Colic lymph node (tissue), 1 donor: ENCODE results near the genes H2AC7, H1-3, HMGN4 and ZNF322.

DNA sequence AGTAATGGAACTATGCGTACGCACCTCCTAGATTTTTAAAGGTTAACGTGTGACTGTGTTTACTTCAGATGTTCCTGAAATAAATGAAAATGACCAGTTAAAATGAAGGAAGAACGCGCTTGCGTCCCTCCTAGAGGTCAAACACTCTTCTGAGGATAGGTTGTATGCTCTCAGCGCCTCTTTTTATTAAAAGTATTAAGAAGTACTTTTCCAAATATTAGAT lies 24.6 kb downstream of the H1-1 start:
- PRO-cap, result no peak

- PRO-cap, result no peak
Measured at GRCh38 chr6:26015981-26017213, 1.2 kb downstream of the H1-1 start.

DNA sequence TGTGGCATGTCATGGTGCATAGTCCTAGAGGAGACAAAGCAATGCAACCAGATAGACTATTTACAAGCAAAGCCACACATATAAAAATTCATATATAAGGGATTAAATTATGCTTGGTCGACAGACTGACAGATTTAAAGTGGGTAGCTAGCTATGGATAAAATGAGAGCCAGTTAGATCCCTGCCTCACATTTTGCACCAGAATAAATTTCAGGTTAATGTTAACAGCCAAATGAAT lies 1.1 kb downstream of the H3C2 start:
- PRO-cap, result no peak

GRCh38 chr6:26032163-26032976 lies 471 bp upstream of the H3C2 start:
- PRO-cap, result no peak

GRCh38 chr6:26045118-26045335 lies 157 bp upstream of the H3C3 start:
- PRO-cap, result bidirectional peak, plus-strand start at chr6:26045386, minus-strand start at chr6:26045171

DNA sequence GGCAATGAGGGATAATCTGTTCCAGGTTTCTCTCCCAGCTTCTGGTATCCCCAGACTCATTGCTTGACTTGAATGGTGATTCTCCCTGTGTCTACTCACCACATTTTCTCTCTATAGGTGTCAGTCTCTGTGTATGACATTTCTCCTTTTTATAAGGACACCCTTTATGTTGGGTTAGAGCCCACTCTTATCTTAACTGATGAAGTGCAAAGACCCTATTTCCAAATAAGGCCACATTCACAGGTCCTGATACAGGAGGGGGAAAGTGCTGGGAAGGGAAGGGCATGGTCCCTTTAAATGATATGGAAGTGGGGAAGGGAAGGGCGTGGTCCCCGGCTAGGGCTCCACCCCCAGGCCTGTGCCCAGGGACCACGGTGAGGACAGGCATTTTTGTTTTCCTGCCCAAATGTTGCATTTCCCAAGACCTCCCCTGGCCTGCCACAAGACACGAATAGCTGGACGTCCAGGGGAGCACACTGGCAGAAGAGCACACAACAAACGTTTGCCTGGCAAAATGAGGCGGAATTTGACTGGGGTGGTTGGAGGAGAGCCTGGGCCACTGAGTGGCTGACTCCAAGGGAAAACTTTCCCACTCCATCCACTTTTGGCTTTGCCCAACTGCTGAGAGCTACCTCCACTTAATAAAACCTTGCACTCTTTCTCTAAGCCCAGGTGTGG lies 14.8 kb upstream of the H1-2 start:
- PRO-cap, result no peak

DNA sequence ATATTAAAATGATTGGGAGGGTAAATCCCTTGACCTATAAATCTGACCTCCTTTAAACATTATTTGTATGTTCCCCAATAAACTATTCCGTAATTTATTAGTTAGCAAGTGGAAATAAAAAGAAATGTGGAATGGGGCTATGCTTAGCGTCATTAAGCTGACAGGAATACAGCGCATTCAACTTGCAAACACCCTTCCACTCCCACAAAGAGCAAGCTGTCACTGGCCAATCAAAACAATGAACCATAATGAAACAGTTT lies 251 bp upstream of the H4C3 start:
- PRO-cap, result bidirectional peak, plus-strand start outside the sequence, minus-strand start at position 154 of the sequence

GRCh38 chr6:26118991-26119480 lies 4.7 kb downstream of the H2BC4 start:
- PRO-cap, result no peak

GRCh38 chr6:26138004-26138554 lies 14.1 kb downstream of the H2AC6 start:
- PRO-cap, result no peak

DNA sequence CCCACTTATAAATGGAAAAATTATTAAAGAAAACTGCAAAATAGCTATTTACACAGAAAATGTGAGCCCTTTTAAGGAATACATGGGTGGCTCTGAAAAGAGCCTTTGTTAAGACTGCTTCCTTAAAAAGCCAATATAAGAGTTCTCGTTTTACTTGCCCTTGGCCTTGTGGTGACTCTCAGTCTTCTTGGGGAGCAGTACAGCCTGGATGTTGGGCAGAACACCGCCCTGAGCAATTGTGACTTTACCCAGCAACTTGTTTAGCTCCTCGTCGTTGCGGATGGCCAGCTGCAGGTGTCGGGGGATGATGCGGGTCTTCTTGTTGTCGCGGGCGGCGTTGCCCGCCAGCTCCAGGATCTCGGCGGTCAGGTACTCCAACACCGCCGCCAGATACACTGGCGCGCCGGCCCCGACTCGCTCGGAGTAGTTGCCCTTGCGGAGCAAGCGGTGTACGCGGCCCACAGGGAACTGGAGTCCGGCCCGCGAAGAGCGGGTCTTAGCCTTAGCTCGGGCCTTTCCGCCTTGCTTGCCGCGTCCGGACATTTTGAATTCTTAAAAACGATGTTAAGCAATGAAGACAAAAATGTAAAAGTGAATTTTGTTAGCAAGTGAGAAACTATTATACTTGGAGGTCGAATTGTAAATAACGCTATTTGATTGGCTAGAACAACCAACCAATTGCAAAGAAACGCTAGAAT lies at the start of gene H2AC7:
H2AC7 (minus strand) TSS at position 593 of the 698 bp plus-strand sequence.
- PRO-cap, result bidirectional peak, plus-strand start at position 181 of the sequence, minus-strand start at position 168 of the sequence; bidirectional peak, plus-strand start outside the sequence, minus-strand start at position 554 of the sequence

DNA sequence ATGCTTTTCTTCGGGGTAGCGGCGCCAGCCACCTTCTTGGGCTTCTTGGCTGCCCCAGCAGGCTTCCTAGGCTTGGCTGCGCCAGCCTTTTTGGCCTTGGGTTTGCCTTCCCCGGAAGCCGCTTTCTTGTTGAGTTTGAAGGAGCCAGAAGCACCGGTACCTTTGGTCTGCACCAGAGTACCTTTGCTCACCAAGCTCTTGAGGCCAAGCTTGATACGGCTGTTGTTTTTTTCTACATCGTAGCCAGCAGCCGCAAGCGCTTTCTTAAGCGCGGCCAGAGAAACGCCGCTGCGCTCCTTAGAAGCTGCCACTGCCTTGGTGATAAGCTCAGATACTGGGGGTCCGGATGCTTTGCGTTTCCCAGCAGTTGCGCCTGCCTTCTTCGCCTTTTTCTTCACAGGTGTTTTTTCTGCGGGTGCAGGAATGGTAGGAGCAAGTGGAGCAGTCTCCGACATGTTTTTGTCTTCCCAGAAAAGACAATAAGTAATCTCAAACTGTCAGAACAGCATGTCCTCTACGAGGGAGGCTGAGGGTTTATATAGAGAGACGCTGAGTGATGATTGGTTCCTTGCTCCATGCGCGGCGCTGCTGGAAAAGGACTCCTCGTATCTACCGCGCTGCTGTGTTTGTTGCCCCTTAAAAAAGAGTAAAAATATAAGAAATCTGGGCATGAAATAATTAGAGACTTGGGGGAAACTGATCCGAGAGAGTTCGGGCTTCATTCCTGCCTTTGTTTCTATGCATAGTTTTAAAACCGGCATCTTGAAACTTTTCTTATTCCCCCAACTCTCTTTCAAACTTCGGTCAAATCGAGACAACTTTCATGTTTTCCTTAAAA lies at the start of gene H1-3:
H1-3 (minus strand) TSS at position 509 of the 838 bp plus-strand sequence.
- PRO-cap, result bidirectional peak, plus-strand start at position 595 of the sequence, minus-strand start at position 509 of the sequence

GRCh38 chr6:26272049-26272779 lies 517 bp upstream of the H2BC10 start:
- PRO-cap, result bidirectional peak, plus-strand start at chr6:26272442, minus-strand start at chr6:26272482; unidirectional peak, minus-strand start at chr6:26272558; bidirectional peak, plus-strand start at chr6:26272934, minus-strand start at chr6:26272678

DNA sequence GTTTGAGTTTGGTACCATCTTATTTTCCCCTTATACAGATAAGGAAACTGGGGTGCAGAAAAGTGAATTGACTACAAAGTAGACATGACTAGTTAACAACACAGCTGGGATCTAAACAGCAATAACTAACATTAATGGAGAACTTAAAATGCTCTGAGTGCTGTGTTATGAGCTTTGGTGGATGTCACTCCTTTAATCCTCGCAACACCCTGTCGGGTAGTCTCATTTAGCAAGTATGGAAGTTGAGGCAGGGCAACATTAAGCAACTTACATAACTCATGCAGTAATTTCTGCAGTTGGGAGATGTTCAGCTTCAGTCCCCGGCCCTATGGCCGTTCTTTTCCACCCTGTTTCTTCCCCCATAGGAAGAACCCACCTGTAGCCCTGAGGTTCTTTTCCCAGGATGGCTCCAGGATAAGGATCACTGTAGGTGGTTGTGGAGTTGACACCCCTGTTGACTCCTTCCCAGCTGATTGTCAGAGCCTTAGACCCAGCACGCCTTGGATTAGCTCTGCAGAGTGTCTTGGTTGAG lies 11.9 kb downstream of the BTN3A1 start:
- PRO-cap, result no peak

DNA sequence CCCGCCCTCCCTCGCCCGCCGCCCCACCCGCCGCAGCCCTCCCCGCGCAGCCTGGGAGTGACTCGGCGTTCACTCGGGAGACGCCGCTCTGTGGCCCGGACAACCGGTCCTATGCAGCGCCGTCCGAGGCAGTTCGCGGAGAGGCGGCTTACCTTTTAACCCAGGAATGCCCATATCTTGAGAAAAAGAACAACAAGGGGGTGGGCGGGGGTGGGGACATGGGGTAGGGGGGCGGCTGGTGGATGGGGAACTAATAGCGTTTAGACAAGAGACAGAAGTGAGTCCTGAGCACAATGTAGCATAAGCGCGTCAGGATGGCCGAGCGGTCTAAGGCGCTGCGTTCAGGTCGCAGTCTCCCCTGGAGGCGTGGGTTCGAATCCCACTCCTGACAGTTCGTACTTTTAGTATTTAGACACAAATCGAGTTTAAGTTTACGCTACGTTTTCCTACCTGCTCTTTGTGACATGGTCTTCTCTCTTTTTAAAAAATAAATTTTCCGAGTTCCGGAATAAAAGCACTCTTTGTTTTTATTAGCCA lies 17.2 kb upstream of the HMGN4 start:
- PRO-cap, result bidirectional peak, plus-strand start at position 68 of the sequence, minus-strand start outside the sequence; unidirectional peak, plus-strand start at position 309 of the sequence

DNA sequence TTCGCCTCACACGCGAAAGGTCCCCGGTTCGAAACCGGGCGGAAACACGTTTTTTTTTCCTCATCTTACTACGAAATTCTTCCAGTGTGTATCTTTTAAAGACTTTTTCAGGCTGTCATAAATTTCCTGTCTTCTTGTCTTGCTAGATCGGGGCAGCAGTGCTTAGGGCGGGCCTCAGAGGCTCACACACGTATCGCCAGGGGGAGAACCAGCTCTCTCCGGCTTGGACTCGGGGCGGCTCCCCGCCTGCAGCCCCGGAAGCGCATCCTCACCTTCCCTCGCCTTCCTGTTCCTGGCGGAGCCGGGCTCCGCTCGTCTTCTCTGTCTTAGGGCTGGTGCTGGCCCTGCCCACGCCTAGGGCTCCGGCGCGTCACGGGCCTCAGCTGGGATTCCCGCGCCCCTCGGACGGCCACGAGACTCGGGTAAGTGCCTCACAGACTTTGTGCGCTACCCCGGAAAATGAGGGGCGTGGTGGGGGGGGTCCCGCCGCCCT lies at the start of gene HMGN4:
HMGN4 (plus strand) TSS at position 287 of the 493 bp plus-strand sequence.
- PRO-cap, result bidirectional peak, plus-strand start at position 281 of the sequence, minus-strand start outside the sequence

- PRO-cap, result no peak
Measured at GRCh38 chr6:26594676-26595107, 2.1 kb upstream of the ABT1 start.

GRCh38 chr6:26659133-26660463 lies at the start of gene ZNF322:
Gene ZNF322, minus strand, starts transcription at chr6:26659746.
- PRO-cap, result bidirectional peak, plus-strand start at chr6:26659885, minus-strand start at chr6:26659720

DNA sequence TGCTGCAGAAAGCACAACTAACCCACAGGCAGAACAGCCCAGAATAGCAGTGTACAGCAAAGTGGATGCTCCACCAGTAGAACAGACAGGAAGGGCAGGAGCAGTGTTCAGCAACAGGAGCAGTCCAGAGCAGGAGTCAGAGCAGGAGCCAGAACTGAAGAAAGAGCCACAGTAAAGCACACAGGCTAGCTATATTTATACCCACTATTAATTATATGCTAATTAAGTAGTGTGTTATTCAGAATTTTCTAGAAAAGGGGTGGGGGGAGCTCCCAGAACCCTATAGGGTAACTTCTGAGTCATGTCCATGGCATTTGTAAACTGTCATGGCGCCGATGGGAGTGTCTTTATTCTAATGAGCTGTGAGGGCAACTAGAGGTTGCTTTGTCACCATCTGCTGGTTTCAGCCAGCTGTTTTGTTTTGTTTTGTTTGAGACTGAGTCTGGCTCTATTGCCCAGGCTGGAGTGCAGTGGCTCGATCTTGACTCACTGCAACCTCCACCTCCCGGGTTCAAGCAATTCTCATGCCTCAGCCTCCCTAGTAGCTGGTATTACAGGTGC lies 17.5 kb downstream of the H2BC11 start:
- PRO-cap, result no peak

GRCh38 chr6:27144598-27145162 lies 2.0 kb downstream of the H2BC12 start:
- PRO-cap, result no peak

DNA sequence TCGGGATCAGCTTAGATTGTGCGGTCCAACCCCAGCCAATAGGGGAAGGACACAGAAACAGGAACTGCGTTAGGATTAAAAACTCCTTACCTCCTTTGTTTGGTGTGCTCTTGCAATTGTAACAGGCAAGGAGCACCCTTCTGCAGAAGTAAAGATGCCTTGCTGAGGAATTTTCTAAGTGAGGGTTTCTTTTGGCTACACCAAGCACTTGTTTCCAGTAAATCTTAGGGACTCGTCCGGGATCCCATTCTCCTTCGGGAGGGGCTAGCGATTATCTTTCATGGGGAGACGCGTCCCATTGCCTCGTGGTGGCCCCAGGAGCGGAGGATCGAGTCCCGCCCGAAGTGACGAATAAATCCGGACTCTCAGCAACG lies 31.3 kb downstream of the H2AC12 start:
- PRO-cap, result bidirectional peak, plus-strand start at position 115 of the sequence, minus-strand start outside the sequence